ENCODE results near the gene SORCS2.

- PRO-cap: no peak
- CAGE, long polyA plus RNA: no peak
Observed at GRCh38 chr4:6657249-6657733, 16.6 kb upstream of the ENSG00000170846 start.

- PRO-cap: no peak
- CAGE, long polyA plus RNA: no peak
Observed at GRCh38 chr4:6708088-6708711, 1.5 kb downstream of the MRFAP1L1 start.

DNA sequence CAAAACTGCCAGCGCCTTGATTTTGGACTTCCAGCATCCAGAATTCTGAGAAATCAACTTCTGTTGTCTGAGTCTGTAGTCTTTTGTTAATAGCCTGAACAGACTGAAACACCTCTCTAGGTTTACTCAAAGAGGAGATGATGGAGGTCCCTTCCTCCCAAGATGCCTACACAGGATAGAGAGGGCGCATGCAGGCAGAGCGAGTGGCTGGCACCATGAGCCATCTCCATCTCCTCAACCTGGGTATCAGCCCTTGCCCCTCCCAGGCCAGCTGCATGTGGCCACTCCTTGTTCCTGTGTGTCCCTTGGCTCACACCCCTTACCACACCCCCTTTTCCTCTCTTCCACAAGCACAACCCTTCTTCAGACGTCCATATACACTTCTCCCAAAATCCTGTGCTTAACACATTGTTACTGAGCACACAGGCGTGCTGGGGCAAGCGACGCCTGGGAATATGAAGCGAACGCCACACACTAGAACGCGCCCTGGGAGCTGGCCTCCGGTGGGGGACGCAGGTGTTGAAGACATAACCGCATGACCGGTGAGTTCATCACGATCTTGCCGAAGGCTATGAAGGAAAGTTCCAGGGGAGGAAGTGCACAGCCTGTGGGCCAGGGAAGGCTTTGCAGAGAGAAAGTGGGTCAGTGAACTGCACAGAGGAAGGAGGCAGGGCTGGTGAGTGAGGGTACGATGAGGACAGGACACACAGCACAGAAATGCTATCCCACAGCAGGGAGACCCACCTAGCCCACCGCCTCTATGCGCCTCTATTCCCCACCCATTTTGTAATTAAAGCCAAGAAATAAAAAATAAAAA lies 19.1 kb upstream of the KIAA0232 start:
- PRO-cap: no peak
- CAGE, long polyA plus RNA: no peak

DNA sequence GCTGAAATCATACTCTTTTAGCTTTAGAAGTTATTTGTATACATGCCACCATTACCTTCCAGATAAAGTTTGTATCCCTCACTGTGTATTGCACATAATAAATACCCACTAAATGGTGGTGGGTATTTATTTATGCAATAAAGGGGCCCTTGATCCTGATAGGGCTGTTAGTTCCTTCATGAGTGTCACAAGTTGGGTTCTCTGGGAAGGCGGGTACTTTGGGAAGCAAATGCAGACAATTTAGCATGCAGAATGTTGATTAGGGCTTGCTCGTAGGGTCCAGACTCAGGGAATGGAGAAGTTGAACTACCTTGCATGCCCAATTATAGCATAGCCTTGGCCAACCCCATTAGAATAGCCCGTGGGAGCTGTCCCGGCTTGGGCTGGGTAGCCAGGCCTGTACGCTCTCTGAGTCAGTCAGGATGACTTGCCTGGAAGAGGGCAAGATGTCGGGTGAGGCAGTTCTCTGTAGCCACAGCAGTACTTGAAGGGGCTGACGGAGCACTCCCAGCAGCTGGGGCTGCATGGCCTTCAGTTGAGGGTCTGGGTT lies 19.4 kb downstream of the KIAA0232 start:
- PRO-cap: no peak
- CAGE, long polyA plus RNA: no peak

DNA sequence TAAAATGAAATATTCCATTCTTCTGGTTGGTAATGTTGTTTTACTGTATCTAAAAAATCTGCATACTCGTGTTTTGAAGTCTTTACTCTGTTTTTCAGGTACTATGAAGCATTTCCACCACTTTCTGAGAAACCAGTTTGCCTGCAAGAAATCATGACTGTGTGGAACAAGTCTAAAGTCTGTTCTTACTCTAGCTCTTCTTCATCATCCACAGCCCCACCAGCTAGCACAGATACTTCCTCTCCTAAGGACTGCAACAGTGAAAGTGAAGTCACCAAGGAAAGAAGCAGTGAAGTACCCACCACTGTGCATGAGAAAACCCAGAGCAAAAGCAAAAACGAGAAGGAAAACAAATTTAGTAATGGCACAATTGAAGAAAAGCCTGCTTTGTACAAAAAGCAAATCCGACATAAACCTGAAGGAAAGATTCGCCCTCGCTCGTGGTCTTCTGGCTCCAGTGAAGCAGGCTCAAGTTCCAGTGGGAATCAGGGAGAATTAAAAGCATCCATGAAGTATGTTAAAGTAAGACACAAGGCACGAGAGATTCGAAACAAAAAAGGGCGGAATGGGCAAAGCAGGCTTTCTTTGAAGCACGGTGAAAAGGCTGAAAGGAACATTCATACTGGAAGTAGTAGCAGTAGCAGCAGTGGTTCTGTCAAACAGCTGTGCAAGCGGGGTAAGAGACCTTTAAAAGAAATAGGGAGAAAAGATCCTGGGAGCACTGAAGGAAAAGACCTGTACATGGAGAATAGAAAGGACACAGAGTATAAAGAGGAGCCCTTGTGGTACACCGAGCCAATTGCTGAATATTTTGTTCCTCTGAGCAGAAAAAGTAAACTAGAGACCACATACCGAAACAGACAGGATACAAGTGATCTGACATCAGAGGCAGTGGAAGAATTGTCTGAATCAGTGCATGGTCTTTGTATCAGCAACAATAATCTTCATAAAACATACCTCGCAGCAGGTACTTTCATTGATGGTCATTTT lies 48.5 kb upstream of the TBC1D14 start:
- PRO-cap: no peak
- CAGE, long polyA plus RNA: no peak

DNA sequence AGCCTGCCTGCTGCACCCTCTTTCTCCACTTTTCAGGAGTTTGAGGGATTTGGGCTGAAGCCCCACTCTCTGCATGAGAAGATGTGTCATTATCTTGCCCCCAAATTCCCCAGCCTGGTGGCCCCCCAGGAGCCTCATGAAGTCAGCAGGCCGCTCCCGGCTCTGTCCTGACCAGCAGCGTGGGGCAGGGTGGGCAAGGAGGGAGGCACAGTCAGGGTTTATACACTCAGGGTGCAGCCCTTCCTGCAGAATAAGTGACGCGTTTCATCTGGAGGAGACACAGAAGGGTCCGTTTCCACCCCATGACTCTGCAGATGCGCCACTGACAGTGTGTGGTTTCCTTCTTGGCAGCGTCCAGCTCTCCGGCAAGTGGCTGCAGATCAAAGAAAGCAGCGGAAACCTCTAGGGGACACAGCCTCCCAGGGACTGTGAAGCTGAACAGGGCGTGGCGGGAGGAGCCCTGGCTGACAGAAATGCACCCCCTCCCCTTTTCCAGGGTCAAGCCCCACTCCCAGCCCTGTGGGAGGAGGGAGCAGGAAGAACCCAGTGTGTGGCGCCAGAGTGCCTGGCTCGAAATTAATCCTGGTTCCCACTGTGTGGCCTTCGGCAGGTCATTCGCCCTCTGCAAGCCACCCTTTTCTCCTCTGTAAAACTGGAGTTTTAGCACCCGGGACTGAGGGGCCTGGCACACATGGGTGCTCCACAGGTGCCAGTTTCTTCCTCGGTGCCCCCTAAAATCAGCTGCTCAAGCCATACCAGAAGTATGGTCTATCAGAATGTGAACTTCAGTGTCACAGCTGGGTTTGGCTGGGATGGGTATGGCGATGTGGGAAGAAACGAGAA lies 17.3 kb upstream of the TBC1D14 start:
- PRO-cap: no peak
- CAGE, long polyA plus RNA: no peak

GRCh38 chr4:6942174-6942952 lies 32.7 kb downstream of the TBC1D14 start:
- PRO-cap: no peak
- CAGE, long polyA plus RNA: no peak

DNA sequence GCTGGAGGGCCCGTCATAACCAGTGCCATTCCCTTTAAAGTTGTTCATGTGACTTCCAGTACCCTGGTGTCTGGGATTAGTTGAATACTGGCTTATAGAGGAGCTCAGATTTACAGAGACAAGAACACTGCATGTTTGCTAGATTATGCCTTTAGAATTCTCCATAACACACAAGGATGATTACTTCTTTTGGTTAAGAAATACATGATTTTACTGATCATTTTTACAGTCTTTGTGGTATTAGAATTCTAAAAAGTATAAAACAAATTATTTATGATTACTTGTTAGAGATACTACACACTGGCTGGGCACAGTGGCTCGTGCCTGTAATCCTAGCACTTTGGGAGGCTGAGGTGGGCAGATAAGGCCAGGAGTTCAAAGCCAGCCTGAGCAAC lies 37.0 kb downstream of the CCDC96 start:
- PRO-cap: no peak
- CAGE, long polyA plus RNA: no peak

- PRO-cap: no peak
- CAGE, long polyA plus RNA: no peak
Observed at GRCh38 chr4:7014583-7015206, 28.1 kb downstream of the CCDC96 start.

- PRO-cap: unidirectional peak, plus-strand start at chr4:7049914
- CAGE, long polyA plus RNA: no peak
Observed at GRCh38 chr4:7049716-7049997, 6.5 kb downstream of the TADA2B start.

GRCh38 chr4:7052373-7053418 lies 9.5 kb downstream of the TADA2B start:
- PRO-cap: no peak
- CAGE, long polyA plus RNA: no peak

GRCh38 chr4:7058669-7059337 lies 9.1 kb downstream of the GRPEL1 start:
- PRO-cap: no peak
- CAGE, long polyA plus RNA: no peak

- PRO-cap: no peak
- CAGE, long polyA plus RNA: no peak
Observed at GRCh38 chr4:7084577-7085249, 16.8 kb upstream of the GRPEL1 start.

GRCh38 chr4:7120205-7120831 lies 52.5 kb upstream of the GRPEL1 start:
- PRO-cap: no peak
- CAGE, long polyA plus RNA: no peak

- PRO-cap: no peak
- CAGE, long polyA plus RNA: no peak
Observed at GRCh38 chr4:7192234-7192787, at the start of gene SORCS2. TSS of gene SORCS2 (plus strand) at chr4:7192538.

- PRO-cap: no peak
- CAGE, long polyA plus RNA: no peak
Observed at GRCh38 chr4:7250127-7250998, 58.0 kb downstream of the SORCS2 start.

DNA sequence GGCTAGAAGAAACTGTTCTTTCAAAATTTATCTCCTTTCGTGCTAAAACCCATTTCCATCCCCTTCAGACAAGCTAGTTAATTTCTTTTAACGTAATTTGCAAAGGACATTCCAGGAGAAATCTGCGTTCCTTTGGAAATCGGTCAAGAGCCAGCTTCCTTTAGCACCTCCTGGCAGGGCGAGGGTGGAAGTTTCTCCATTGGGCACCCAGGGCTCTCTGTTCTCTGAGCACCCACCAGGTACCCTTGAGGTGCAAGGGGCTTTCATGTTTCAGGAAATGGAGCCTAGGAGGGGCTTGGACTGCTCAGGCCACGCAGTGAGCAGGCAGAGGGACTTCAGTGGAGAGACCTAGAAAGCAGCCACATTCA lies 161.8 kb upstream of the PSAPL1 start:
- PRO-cap: no peak
- CAGE, long polyA plus RNA: no peak

- PRO-cap: no peak
- CAGE, long polyA plus RNA: no peak
Observed at GRCh38 chr4:7635002-7635539, 200.3 kb upstream of the PSAPL1 start.

DNA sequence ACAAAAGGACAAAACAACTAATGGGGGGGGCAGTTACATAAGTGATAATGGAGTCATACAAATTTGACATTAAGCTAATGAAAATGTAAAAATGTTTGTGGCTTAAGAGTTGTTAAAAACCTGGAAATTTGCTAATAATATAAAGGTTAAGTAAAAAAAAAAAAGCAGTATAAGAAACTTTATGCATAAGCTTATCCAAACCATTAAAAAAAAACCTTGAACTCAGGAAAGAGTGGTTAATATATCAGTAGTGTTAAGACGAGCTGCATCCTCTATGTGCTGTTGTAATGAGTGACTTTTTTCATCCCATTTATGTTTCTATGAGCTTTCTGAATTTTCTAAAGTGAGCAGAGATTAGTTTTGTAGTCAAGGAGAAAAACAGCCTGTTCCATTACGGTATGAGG lies 122.0 kb downstream of the AFAP1 start:
- PRO-cap: no peak
- CAGE, long polyA plus RNA: no peak

DNA sequence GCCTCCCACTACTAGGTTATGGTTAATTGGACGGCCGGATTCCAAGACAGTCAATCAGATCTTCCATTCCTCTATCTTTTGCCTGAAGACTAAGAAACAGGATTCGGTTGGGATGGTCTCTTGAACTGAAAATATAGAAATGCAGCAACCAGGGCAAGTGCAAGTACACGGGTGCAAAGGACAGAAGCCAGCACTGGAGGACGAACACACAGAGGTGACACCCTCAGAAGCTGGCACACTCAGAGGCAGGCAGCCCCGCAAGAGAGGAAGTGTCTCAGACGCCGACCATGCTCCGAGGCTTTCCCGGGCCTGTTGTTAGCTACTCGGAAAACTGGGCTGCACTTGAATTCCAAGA lies 63.3 kb downstream of the AFAP1 start:
- PRO-cap: no peak
- CAGE, long polyA plus RNA: no peak